Metastatic Liver Carcinoma in the Lung (tissue), 2 donors: ENCODE results near the genes CHRNB2 and PKLR.

GRCh38 chr1:154567434-154568222 is at the start of gene CHRNB2:
TSS of gene CHRNB2 (plus strand) at chr1:154567778.
- PRO-cap, 2 experiments: no peak in any of the 2 experiments

GRCh38 chr1:154606986-154607323 is 1.0 kb downstream of the ADAR start:
- PRO-cap, 2 experiments: no peak in any of the 2 experiments

- PRO-cap, 2 experiments: peak in 1 of 2 experiments; most common plus-strand start chr1:154627412 (in 1)
Observed at GRCh38 chr1:154626861-154627818, 19.2 kb upstream of the ADAR start.

DNA sequence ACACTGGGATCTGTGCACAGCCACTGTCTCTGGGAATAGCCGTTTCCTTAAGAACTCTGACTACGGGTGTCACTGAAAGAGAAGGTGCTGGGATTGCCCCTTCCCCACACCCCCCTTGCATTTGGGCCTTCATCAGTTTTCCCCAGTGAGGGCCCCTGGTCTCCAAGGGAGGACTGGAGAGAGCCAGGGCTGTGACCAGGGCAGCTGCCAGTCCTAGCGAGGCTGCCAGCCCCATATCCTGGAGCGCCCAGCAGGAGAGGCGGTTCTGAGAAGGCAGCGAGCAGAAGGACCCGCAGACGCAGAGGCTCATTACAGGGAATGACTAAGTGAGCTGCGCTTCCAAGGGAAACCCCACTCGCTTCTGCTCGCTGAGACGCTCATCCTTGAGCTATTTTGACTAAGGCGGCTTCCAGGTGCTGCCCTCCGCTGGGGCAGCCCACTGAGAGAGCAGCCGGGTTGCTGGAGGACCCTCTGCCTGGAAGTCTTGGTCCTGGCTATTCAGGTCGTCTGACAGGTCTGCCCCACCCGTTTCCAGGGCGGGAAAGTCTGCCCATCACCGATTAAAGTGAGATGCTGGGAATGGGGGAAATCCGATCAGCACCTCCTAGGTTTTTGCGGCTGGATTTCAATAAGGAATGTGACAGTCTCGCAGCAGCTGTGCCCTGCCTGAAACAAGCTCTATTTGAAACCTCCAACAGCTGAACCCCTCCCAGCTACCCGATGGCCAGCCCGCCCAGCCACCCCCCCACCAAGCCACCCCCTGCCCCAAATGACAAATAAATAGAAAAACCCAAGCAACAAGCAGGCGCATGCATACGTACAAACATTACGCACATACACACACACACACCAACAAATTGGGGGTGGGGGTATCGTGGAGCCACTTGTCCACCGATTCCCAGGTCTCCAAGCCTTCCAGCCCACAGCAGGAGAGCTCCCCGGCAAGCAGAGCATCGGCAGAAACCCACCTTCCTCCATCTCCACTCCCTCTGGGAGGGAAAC is 2.8 kb downstream of the KCNN3 start:
- PRO-cap, 2 experiments: peak in 2 of 2 experiments; most common plus-strand start position 443 of the sequence (in 2)

GRCh38 chr1:154951238-154951695 is 4.6 kb downstream of the PBXIP1 start:
- PRO-cap, 2 experiments: no peak in any of the 2 experiments

GRCh38 chr1:154982519-154982949 is 610 bp upstream of the FLAD1 start:
- PRO-cap, 2 experiments: no peak in any of the 2 experiments

- PRO-cap, 2 experiments: no peak in any of the 2 experiments
Observed at GRCh38 chr1:154999585-155000434, 2.8 kb upstream of the ZBTB7B start.

DNA sequence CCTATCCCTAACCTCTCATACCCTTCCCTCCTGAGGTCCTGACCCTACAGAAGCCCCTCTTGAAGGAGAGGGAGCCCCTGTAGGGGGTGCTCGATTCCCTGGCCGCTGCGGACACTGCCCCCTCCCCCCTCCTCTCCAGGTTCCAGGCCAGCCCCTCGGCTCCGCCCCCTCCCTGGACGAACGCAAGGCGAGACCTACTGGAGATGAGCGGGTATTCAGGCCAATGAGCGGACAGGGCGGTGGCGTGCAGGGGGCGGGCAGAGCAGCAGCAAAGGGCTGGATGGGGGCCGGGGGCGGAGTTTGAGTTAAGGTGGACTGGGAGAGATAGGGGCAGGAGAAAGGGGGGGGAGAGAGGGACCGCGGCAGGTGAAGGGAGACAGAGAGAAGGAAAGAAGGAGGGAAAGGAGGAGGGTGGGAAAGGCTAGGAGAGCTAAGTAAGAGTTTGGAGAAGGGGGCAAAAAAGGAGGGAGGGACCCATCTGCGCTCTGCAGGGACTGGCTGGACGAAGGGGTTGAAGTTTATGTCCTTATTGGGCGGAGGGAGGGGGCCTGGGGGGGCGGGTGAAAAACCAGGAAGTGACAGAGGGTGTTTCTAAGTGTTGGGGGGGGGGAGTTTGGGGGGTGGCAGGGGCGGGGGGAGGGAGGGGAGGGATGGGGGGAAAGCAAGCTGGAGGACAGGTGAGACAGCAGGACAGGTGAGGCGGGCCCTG is 455 bp upstream of the ZBTB7B start:
- PRO-cap, 2 experiments: peak in 2 of 2 experiments; most common plus-strand start position 308 of the sequence (in 1); most common minus-strand start position 116 of the sequence (in 2)

DNA sequence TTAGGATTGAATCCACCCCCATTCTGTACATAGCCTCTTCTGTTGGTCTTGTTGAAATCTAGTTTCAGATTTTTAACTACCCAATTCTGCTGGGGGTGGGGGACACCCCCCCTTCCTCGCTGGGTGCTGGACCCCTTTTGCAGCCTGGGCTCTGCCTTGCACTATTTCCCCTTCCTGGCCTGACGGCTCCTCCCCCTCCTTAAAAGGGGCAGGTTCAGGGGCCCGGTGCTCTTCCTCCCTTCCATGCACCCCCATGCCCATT is 15.2 kb downstream of the ZBTB7B start:
- PRO-cap, 2 experiments: no peak in any of the 2 experiments

DNA sequence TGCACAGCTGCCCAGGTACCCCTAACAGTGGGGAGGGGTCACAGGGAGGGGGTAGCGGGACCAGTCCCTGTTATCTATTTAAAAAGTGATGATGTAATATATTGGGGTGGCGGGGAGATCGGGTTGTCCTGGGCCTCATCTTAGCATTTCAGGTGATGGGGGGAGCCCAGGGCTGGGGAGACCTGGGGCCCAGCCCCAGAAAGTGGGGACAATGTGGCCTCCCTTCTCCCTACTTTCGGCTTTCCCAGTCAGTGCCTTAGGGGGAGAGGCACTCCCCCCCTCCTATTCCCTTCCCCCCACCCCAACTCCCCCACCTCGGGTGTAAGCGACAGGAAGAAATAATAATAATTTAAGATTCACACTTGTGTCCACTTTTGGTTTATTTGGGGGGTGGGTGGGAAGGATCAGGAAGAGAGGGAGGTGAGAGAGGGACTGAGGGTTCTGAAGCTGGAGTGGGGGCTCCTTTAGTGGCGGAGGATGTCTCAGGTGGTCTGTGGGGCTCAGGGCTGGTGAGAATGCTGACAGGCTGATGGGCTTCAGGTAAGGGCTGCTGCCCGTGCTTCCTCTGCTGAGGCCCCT is 15.3 kb downstream of the DCST2 start:
- PRO-cap, 2 experiments: no peak in any of the 2 experiments

GRCh38 chr1:155079817-155080397 is 1.3 kb downstream of the EFNA3 start:
- PRO-cap, 2 experiments: no peak in any of the 2 experiments

DNA sequence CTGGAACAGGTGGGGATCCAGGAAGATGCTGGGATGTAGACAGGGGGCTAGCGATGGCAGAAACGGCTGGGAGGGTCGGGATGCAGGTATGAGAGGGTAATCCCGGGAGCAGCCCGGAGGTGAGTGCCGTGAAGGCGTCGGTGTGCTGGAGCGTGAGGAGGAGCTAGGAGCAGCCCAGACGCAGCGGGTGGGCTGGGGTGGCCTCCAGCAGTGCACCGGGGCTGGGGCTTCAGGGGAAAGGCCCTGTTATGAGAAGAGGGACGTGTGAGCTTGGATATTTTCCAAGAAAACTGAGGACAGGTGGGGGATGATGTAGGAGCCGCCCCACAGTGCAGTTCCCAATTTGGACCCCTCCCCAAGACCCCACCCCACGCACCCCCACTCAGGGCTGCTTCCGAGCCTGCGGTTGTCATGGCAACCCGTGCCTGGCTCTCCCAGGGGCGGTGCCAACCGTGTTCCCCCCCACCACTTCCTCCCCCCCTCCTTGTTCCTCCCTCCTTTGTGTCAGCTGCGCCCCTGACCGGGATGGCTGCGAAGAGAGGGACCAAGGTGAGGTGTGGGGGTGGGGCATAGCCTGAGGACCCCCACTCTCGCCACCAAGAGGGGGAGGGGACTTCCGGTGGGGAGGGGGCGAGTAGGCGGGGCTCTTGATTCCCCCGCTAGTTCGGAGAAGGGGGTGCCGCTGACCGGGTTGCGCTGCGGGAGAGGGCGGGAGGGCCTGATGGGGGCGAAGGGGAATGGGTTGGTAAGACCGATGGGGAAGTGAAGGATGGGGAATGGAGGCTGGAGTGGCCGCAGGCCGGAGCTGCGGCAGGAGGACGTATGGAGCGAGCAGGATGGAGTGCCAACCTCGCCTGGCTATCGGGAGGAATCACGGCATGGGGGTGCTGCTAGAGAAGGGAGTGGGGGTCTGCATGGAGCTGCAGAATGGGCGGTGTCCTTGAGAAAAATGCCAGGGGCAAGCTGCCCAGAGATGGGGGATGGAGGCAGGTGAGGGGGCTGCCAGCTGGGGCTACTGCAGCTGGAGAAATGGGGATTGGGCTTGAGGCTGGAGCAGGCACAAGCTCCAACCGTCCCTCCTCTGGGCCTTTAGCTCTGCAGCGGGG is 797 bp downstream of the TRIM46 start:
- PRO-cap, 2 experiments: no peak in any of the 2 experiments

DNA sequence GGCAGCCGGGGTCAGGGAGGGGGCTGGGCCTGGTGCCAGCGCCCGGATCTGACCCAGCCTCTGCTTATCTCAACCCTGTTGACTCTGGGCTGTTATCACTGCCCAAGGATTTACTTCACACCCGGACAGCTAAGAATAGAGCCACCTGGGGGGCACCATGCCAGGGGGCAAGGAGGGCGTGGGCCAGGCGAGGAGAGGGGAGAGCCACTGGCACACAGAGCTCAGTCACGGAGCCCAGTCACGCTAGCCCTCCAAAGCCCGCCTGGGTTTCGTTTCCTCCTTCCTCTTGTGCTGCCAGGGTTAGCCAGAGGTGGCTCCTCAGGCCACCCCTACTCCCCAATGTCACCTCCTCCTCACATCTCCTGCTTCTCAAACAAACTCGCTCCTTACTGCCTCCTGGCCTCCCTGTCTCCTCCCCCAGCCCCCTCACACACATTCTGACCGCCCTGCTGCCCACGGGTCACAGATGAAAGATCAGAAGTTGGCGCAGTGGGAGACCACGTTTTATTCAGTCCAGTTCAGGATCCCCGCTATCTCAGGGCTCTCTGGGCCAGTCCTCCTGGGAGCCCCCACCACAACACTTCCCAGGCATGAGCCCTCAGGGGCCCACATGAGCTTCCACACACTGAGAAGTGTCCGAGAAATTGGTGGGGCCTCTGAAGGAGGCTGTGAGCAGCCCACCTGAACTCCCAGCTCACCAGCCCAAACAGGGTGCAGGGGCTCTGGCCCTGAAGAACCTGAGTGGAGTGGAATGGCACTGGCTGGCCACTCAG is 11.9 kb downstream of the TRIM46 start:
- PRO-cap, 2 experiments: no peak in any of the 2 experiments

- PRO-cap, 2 experiments: no peak in any of the 2 experiments
Observed at GRCh38 chr1:155199569-155200253, 8.0 kb downstream of the THBS3 start.

GRCh38 chr1:155209455-155209880 is 973 bp downstream of the MTX1 start:
- PRO-cap, 2 experiments: no peak in any of the 2 experiments

DNA sequence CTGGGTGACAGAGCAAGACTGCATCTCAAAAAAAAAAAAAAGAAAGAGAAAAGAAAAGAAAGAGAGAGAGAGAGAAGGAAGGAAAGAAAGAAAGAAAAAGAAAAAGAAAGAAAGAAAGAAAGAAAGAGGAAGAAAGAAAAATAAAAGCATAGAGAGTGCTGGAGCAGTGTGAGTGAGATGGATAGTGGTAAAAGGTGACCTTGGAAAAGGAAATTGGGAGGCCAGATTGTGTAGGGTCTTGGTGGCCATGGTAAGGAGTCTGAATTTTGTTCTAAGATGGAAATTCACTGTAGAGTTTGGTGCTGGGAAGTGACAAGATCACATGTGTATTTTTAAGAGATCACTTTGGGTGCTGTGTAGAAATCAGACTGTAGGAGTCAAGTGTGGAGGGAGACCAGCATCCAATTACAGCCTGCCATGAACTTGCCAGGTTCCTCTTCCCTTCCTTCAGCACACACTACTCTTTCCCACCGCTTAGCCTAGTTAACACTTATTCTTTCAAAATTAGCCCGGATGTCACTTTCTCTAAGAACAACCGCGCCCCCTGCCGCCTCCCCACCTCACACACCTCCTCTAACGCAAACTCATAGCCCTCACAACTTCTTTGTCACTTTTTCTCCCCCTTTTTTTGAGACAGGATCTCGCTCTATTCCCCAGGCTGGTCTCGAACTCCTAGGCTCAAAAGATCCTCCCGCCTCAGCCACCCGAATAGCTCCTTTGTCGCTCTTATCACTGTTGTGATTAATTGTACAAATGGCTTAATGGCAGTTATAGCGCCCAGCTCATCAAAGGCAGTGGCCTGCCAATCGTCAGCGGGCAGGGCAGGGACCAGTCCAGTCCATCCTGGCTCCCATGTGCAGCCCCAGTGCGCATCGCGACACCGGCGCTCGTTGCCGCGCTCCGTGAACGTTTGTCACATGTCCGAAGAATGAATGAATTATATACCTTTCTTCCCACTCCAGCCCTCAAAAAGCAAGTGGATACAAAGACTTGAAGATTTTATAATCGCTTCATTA is 14.5 kb downstream of the GBA1 start:
- PRO-cap, 2 experiments: peak in 2 of 2 experiments; most common plus-strand start position 805 of the sequence (in 2)

DNA sequence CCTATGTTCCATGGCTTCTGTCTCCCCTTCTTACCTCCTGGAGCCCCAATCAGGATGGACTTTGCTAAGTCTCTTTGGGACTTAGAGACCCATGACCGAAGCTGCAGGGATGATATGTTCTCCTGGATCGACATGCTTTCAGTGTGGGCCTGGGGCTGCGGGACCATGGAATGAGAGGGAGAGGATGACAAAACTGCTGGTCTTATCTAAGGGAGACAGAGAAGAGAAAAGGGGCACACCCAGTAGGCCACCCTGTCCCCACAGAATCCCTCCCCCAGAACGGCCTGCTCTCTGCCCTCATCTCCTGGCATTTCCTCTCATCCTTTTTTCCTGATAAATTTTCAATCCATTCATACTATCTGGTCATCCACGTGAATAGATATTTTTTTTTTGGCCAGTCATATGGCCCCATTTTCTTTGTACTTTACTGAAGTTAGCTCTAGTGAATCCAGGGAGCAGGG is at the start of gene PKLR:
TSS of gene PKLR (minus strand) at position 177 of the 461 bp plus-strand sequence.
- PRO-cap, 2 experiments: no peak in any of the 2 experiments

DNA sequence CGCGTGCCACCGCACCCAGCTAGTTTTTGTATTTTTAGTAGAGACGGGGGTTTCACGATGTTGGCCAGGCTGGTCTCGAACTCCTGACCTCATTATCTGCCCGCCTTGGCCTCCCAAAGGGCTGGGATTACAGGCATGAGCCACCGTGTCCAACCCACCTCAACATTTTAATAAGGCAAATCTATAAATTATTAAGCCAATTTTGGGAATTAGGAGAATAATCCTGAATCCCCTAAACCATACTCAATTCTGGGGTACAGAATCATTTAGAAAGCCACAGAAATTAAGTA is 11.1 kb upstream of the RIT1 start:
- PRO-cap, 2 experiments: no peak in any of the 2 experiments

DNA sequence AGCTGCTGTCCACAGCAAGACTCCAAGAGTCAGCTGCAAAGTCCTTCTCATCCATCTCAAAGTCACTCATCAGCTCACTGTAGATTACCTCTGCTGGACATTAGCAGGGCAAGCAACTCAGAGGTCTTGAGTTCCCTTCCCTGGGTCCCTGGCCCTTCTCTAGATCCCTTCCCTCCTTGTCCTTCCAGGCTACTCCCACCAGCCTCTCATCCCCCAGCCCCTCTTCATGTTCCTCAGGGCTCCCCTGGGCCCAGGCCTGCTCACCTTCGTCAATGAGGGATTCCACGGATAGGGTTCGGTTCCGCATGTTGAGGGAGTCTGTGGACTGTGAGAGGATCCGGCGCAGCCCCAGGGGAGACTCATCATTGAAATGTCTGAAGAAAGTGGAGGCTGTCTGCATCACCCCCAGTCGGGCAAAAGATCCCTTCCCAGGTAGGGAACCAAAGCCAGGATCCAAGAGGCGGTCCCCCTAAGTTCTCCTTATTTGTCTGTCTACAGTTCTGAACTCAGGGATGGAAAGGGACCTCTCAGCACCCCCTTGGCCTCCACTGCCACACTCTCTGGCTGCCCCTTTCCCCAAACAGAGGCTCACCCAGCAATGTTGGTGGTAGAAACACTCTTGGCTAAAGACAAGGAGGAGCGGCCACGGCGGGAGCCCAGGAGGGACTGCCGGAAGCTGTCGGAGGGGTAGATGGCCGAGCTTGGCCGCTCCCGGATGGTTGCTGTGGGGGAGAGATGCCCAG is 13.1 kb downstream of the ARHGEF2 start:
- PRO-cap, 2 experiments: no peak in any of the 2 experiments

DNA sequence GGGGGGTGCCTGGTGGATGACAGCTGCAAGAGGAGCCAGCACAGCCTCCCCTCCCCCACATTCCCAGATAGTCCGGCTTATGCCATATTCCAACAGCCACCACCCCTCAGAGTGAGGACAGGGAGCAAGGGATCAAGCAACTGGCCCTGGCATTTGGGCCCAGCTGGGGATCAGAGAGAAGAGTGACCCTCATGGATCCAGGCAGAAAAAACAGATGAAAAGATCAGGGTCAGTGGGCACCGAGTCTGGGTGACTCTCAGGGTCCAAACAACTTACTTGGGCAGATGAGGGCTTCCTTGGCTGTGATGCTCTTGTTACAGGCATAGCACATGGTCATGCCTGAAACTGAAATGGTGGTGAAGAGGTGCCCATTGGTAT is 9.5 kb downstream of the ARHGEF2 start:
- PRO-cap, 2 experiments: no peak in any of the 2 experiments